Tongue (tissue), 2 donors: ENCODE measurements around the genes GNB1L, RANBP1 and ZNF74.

DNA sequence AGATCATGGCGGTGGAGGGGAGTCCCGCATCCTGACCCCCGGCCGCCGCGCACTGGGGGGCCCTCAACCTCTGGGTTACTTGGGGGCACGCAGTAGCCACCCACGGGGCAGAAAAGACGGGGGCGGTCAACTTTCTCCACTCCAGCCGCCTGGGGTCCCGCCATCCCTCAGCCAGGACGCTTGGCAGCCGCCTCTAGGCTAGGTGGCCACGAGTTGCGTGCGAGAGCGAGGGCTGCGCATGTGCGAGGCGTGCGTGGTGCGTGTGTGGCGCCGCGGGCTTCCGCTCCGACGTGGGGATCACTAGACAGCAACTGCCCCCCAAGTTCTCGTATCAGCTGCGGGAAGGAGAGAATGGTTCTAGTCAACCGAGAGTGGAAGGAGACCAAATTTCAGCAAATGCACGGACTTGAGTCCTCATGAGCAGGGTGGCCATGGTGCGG is 42.4 kb upstream of the CLDN5 start:
- RAMPAGE, long total RNA = no peak

- RAMPAGE, long total RNA = no peak
These were observed 79.4 kb upstream of the CLDN5 start for GRCh38 chr22:19603591-19603993.

- RAMPAGE, long total RNA = no peak
These were observed 80.6 kb upstream of the CLDN5 start for GRCh38 chr22:19604827-19605221.

DNA sequence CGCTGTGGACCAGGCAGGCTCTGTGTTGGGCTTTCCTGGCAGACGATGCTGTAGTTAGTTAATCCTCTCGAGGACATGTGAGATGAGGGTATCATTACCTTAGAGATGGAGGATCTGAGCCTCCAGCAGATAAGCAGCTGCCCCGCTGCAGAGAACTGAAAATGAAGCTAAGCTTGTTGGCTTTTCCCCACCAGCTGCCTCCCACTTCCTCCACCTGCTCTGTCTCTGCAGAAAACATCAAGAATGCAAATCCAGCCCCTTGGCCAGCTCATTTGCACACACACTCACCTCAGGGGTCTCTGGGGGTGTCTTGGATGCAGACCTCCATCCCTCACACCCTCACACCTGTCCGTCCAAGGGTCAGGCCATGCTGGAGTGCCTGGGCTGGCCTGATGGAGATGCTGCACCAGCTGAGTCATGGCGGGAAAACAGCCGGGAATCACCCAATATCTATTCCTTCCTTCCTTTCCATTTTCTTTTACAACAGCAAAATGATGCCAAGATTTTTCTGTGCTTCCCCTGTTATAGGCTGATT is 94.9 kb upstream of the SEPTIN5 start:
- RAMPAGE, long total RNA = no peak

DNA sequence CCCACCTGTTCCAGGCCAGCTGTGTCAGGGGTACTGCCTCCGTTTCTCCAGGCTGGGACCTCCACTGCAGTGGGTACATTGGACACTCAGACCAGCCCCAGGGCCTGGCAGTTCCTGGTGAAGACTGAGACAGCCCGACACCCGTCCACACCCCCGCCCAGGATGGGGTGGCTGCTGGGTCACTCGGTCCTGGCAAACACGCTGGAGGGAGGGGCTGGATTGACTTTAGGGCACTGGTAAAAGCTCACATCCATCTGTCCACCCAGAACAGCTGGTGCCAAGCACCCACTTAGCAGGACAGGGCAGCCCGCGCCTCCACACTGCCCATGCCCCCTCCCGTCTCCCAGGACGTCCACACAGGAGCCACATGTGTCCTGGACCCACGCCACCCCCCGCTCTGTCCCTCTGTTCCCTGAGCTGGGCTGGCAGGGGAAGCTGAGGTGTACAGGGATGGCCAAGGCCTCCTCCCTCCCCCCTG is 10.7 kb upstream of the TBX1 start:
- RAMPAGE, long total RNA = no peak

DNA sequence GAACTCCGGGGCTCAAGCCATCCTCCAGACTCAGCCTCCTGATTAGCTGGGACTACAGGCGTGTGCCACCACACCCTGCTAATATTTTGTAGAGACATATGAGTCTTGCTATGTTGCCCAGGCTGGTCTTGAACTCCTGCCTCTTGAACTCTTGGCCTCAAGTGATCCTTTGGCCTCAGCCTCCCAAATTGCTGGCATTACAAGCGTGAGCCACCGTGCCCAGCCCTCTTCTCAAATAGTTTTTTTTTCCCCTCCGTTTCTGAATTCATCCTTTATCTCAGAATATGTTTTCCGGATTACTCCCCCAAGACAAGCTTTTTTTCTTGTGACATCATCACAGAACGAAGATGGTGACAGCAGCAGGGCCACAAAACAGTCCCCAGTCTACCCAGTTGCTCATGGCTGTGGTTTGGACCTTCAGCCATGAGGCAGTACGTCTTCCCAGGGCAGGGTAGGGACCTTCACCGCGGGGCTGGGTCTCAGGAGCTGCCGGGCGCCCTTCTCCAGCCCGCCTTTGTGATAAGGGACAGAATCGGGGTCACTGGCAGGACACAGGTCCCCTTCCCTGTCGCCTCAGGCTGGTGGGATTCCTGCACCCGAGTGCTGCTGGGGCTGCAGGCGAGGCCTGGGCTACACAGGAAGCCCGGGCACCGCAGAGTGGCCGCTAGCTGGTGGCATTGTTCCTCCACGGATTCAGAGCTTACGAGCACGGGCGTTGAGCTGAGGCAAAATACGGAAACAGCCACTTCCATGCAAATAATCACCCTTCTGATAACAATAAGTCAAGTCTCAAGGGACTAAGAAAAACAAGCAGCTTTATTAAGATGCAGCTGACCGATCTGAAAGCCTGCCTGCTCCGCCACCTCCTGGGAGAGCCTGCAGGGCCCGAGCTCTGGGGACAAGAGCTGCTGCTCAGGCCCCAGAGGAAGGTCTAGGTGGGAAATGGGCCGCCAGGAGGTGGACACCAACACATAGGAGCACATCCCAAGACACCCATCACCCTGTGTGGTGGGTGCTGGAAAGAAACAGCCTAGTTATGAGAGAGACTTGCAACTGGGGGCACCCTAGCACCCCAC is 12.2 kb downstream of the TBX1 start:
- RAMPAGE, long total RNA = no peak

DNA sequence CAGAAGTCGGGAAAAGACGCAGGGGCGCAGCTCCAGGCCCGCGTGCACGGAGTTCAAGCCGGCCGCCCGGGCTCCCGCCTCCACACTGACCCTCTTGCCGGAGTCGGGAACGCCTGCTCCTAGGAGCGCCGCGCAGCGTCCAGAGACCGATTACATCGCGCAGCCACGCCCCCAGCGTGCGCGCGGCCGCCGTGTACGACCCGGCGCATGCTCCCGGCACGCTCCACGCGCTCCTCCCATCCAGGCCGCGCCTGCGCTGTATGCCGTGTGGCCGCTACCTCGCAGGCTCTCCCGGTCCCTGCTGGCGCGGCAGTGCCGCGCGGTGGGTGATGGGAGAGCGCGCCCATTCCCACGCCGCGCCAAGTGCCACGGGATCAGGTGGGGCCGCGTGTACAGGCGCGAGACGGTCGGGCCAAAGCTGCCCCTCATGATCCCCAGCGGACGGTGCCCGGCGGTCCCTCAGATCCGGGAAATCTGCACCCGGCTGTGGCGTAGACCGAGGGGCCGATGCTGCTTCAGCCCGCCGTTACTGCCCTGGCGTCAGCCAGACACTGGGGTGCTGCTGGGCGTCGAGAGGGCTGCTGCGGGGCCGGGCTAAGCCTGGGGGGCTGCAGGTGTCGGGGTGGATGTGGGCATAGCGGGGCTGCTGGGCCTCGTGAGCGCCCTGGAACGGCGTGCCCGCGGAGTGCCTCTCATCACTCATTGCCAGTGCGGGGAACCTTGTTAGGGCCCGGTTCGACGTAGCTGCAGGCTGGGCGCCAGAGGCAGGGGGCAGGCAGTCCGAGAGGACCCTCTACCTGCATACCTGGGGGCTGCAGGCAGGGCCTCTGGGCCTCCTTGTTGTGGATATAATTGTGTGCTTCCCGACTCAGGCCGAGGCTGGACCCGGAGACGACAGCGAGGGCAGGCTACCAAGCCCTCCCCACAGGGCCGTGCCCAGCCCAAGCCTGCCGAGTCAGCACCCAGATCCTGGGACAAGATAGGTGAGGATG is at the start of gene GNB1L:
Gene GNB1L, minus strand, starts transcription at position 145 of the 992 bp plus-strand sequence.
- RAMPAGE, long total RNA = start-site peak on the minus strand centred at position 106 of the sequence, 49 bp wide, 32 and 60 reads in 2 replicates

- RAMPAGE, long total RNA = no peak
These were observed 1.2 kb upstream of the GNB1L start for GRCh38 chr22:19855722-19856468.

- RAMPAGE, long total RNA = no peak
These were observed 25.5 kb upstream of the TXNRD2 start for GRCh38 chr22:19966892-19967731.

DNA sequence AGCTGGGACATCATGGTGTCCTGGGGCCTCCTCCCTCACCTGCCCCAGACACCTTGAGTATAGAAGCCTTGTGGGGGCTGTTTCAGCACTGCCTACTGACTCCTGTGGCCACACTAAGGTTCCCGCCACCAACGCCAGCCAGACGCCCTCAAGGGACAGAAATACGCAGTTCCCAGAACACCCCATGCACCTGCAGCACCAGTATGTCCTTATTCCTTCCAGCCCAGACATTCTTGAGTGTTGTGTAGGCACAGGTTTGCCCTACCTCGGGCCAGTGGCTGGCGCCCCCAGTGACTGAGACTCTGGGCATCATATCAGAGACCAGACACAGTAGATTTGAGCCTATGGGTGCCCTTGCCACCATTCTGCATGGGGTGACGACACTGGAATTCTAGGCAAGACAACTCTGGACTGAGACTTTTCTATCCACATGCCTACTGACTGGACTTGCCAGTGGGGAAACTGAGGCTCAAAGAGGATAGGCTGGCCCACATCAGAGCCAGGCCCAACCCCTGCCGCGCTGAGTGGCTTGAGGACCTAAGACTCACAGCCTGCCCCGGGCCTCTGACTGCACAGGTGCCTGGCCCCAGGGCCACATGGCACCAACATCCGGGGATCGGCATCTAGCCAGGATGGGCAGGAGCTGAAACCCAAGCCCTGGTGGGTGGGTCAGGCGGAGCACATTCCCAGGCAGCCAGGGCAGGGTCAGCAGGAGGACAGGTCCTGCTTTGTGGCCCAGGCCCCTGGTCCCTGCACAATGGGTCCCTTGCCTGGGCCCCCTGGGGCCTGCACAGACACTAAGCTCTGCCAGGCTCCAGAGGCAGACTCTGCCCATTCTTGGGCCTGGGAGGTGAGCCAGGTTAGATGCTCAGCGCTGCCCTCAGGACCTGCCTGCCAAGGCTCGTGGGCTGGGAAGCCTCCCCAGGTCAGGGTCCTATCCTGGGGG is 33.8 kb downstream of the ARVCF start:
- RAMPAGE, long total RNA = no peak

- RAMPAGE, long total RNA = no peak
These were observed 13.4 kb downstream of the DGCR8 start for GRCh38 chr22:20093330-20093961.

GRCh38 chr22:20095786-20096860 is 16.1 kb downstream of the DGCR8 start:
- RAMPAGE, long total RNA = no peak

DNA sequence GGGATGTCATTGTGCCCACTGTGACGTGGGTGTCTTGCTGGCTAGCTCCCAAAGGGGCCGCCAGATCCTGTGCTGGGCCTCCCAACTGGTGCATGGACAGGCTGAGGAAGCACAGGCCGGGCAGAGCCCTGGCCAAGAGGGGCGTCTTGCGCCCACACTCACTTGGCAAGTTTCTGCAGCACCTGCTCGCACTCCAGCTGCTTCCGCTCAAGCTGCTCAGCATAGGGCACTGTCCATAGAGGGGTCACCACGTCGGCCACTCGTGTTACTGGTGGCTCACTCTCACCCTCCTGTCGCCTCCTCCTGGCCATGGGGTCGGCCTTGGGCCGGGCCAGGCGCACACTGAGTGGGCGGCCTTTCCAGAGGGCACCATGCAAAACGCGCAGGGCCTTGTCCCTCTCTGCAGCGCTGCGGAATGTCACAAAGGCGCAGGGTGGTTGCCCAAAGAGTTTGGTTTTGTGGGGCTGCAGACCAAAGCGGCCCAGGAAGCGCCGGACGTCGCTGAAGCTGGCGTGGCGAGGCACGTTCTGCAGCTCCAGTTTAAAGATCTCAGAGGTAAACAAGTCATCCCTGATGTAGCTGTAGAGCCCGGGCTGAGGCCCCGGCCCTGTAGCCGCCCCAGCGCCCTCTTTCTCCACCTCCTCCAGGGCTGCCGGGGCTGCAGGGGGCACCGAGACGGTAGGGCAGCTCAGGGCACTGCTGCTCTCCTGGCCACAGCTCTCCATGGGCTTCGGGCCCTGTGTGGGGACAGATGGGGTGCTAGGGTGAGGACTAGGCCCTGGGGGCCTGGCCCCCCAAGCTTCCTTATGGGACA is at the start of gene RANBP1:
Gene RANBP1, plus strand, starts transcription at position 229 of the 814 bp plus-strand sequence.
- RAMPAGE, long total RNA = no peak

DNA sequence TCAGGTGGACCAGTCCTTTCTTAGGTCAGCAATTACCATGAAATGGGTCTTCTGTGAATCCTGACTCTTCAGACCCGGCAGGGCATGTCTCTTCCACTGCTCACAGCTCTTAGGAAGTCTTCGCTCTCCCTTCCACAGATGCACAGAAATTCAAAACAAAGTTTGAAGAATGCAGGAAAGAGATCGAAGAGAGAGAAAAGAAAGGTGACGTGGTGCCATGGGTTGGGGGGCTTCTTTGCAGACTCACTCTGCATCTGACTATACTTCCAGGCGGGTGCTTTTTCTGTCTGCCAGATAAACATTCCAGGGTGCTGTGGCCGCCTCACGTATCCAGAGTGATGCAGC is 5.5 kb upstream of the ZDHHC8 start:
- RAMPAGE, long total RNA = no peak

- RAMPAGE, long total RNA = no peak
These were observed 5.6 kb downstream of the CCDC188 start for GRCh38 chr22:20145105-20145716.

DNA sequence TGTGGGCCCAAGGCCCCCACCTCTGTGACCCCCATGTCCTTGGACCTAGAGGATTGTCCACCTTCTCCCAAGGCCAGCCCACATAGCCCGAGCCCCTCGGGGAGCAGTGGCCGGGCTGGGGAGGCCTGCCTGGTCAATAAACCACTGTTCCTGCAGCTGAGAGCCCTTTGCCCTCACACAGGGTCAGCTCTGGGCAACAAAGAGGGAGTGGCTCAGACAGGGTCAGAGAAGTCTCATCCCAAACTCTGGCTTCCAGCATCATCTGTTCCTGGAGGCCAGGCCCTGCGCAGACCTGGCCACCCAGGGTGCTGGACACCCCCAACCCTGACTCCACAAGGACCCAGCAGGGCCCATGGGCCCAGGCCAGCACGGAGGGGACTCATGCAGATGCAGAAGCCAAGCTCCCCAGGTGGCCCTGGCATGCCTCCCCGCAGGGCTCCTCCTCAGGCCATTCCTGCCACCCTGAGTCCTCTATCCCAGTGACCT is 6.4 kb downstream of the DGCR6L start:
- RAMPAGE, long total RNA = no peak

GRCh38 chr22:20393866-20394901 is at the start of gene ZNF74:
ZNF74 (plus strand) TSS chr22:20394151.
- RAMPAGE, long total RNA = no peak

- RAMPAGE, long total RNA = no peak
These were observed 1.3 kb downstream of the MED15 start for GRCh38 chr22:20508582-20509228.

- RAMPAGE, long total RNA = no peak
These were observed 75.6 kb downstream of the MED15 start for GRCh38 chr22:20582616-20583713.

DNA sequence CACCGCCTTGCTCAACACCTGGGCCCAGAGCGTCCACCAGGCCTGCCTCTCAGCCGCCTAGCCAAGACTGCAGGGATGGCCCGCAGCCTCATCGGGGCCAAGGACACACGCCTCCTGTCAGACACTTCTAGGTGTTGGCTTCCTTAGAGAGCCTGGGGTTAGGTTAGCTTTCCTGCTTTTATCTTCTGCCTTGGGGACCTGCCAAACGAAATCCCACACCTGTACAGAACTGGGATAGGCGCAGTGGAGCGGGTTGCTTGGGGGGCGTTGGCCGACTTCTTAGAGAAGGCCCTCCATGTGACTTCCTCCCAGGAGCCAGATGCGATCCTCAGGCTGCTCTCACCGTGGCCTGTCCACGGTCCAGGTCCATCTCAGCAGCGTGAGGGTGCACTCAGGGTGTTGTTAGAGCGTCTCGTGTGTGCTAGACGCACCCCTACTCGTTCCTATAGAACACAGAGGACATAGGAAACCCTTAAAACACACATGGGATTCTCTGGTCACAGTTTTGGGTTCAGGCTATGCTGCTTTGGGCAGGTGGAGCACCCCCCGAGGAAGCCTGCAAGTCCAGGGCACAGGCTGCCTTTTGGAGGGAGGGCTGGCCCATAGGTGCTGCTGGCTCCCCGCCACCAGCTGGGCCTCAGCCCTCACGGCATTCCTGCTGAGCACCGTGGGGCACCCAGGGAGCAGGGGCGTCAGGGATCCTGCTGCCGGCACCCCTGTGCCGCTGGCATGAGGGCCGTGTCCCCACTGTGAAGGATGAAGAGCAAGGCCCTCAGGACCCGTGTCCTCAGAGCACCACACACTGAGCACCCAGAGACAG is 79.4 kb downstream of the MED15 start:
- RAMPAGE, long total RNA = no peak